Measurements from ENCODE around the gene CCDC198.

GRCh38 chr14:55580682-55581644 is 956 bp downstream of the KTN1 start:
- PRO-cap, 3 experiments, result peak in 2 of 3 experiments; most common plus-strand start chr14:55581227 (in 2); most common minus-strand start chr14:55580930 (in 2)
- RAMPAGE, long total RNA, 2 experiments, result no peak in any of the 2 experiments
- RRBS, result 2% methylated on average over 21 of the region's 58 CpGs

DNA sequence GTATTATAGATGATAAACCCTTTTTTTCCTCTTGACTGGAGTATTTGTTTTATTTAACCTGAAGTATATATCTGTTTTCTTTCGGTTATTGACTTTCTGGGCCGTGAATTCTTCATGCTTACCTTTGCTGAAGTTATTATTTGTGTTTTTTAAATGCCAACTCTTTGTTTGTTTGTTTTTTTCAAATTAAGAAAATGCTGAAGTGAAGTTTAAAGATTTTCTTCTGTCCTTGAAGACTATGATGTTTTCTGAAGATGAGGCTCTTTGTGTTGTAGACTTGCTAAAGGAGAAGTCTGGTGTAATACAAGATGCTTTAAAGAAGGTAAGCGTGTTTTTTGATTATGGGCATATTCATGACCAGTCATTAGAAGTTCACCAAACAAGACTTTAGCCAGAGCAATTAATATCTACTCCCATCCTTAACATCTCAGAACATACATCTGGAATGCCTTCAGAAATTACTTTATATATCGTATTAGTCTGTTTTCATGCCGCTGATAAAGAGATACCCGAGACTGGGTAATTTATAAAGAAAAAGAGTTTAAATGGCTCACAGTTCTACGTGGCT is 39.1 kb downstream of the KTN1 start:
- PRO-cap, 3 experiments, result no peak in any of the 3 experiments
- RAMPAGE, long total RNA, 2 experiments, result start-site peak on the plus strand in 1 of 2 experiments, centred at position 272 of the sequence, 151 reads per replicate
- RRBS, result no CpG with 5 or more reads among the region's 7 CpGs

GRCh38 chr14:55636315-55636818 is 56.4 kb downstream of the KTN1 start:
- PRO-cap, 3 experiments, result no peak in any of the 3 experiments
- RAMPAGE, long total RNA, 2 experiments, result no peak in any of the 2 experiments
- RRBS, result no CpG with 5 or more reads among the region's 1 CpG

DNA sequence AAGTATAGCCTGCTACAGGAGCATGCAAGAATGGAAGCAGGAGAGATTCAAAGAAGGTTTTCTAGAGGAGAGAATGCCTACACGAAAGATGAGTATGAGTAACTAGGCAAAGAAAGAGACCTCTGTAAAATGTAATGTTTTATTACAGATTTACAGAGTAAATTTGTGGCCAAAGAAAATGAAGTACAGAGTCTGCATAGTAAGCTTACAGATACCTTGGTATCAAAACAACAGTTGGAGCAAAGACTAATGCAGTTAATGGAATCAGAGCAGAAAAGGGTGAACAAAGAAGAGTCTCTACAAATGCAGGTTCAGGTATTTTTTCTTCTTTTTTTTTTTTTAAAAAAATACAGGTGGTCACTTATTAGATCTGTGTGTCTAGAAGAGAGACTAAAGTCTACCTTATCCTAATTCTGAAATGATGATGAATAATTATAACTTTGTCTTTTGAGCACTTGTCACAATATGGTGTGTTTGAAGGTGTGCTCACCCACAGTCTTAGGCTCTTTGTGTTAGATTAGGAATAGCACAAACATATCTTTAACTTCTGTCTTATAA is 57.1 kb downstream of the KTN1 start:
- PRO-cap, 3 experiments, result no peak in any of the 3 experiments
- RAMPAGE, long total RNA, 2 experiments, result start-site peak on the plus strand in 1 of 2 experiments, centred at position 234 of the sequence, 30 reads per replicate
- RRBS, result no CpG with 5 or more reads among the region's 1 CpG

- PRO-cap, 3 experiments, result no peak in any of the 3 experiments
- RAMPAGE, long total RNA, 2 experiments, result no peak in any of the 2 experiments
- RRBS, result no CpG with 5 or more reads among the region's 4 CpGs
Observed at GRCh38 chr14:55697416-55697855, 117.4 kb downstream of the KTN1 start.

DNA sequence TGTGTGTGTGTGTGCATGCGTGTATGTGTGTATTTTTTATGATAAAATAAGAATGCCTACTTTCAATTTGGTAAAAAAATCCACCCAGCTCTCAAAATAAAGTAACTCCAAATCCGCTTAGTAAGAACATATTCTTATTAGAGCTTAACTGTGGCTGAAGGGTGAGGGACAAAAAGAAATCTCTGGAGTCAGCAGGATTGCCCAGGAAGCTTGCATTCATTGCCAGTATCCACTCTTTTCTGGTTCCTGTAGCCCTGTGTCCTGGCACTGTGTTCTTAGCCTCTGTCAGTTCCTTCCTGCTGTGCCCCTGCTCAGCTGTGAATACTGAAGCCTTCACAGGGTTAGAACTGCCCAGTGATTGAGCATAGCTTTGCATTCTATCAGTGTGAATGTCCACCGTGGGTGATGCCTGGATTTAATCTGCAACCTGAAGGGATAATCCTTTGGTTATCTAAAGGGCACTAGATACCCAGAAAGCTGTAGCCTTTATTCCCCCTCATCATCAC is 266.9 kb upstream of the PELI2 start:
- PRO-cap, 3 experiments, result no peak in any of the 3 experiments
- RAMPAGE, long total RNA, 2 experiments, result no peak in any of the 2 experiments
- RRBS, result no CpG with 5 or more reads among the region's 3 CpGs

DNA sequence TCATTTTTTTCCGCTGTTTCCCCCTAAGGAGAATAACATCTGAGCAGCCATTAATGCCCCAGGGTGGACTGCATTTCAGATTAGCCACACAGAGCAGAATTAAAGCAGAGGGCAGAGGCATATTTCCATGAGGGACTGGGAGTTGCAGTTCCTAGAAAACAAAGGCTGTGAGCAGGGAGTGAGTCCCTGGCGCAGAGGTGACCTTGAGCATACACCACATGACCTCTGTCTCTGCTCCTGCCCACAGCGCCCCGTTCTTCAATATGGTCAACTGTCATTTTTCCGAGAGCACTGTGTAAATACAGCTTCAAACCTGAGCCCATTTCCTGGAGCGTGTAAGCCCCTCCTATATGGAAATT is 192.3 kb upstream of the PELI2 start:
- PRO-cap, 3 experiments, result peak in 2 of 3 experiments; most common minus-strand start position 137 of the sequence (in 2)
- RAMPAGE, long total RNA, 2 experiments, result no peak in any of the 2 experiments
- RRBS, result no CpG with 5 or more reads among the region's 6 CpGs

DNA sequence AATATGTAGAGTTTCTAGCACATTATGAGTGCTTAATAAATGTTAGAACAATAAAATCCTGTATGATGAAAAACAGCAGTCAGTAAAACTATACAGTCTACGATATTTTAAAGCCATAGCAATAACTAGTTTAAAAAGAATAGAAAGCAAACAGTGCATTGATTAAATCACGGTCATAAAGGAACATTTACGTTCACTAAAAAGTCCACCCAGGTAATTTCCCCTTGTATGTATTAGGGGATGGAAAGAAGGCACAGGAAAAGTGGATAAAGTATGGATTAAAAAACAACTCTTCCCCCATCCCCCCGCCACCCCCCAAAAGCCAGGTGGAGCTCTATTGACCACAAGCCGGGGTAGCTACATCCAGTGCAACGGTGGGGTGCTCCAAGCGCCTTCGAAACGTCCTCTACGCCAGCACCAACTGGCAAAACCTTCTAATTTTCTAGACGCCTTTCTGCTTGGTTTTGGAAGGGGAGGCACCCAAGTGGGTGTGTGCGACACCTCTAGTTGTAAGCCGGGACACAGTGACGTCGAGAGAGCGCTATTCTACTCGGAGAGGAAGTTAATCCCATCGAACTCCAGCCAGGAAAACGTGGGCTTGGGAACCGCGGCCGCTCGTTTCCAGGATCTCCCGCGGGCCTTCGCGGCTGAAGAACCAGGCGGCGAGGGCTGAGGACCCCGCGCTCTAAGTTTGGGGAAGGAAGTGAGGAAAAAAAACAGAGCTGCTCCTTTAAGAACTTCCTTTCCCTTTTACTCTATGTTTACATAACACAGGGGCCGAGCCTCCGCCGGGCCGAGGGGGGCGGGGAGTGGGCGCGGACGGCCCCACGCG is 617 bp upstream of the PELI2 start:
- PRO-cap, 3 experiments, result peak in 3 of 3 experiments; most common plus-strand start position 585 of the sequence (in 3); most common minus-strand start position 752 of the sequence (in 3)
- RAMPAGE, long total RNA, 2 experiments, result start-site peak on the plus strand in 1 of 2 experiments, centred at position 488 of the sequence, 34 reads per replicate
- RRBS, result 2% methylated on average over 8 of the region's 41 CpGs

- PRO-cap, 3 experiments, result no peak in any of the 3 experiments
- RAMPAGE, long total RNA, 2 experiments, result no peak in any of the 2 experiments
- RRBS, result no CpG with 5 or more reads among the region's 6 CpGs
Observed at GRCh38 chr14:56125888-56126475, 7.8 kb downstream of the PELI2 start.

DNA sequence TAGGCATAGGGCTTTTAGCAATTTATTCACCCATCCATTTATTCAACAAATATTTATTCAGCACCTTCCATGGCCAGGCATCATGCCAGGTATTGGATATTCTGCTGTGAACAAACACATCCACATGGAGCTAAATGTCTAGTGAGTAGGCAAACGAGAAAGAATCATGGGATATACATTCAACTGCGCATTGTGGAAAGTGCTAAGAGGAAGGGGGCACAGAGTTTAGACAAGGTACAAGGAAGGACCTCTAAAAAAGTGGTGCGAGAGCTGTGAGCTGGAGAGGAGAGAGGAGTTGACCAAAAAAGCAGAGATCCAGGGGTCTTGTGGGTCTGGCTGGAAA is 63.7 kb downstream of the PELI2 start:
- PRO-cap, 3 experiments, result no peak in any of the 3 experiments
- RAMPAGE, long total RNA, 2 experiments, result no peak in any of the 2 experiments
- RRBS, result no CpG with 5 or more reads among the region's 3 CpGs

GRCh38 chr14:56219761-56220755 is 101.8 kb downstream of the PELI2 start:
- PRO-cap, 3 experiments, result no peak in any of the 3 experiments
- RAMPAGE, long total RNA, 2 experiments, result no peak in any of the 2 experiments
- RRBS, result no CpG with 5 or more reads among the region's 8 CpGs

GRCh38 chr14:56279600-56280063 is 161.4 kb downstream of the PELI2 start:
- PRO-cap, 3 experiments, result no peak in any of the 3 experiments
- RAMPAGE, long total RNA, 2 experiments, result no peak in any of the 2 experiments
- RRBS, result no CpG with 5 or more reads among the region's 2 CpGs

DNA sequence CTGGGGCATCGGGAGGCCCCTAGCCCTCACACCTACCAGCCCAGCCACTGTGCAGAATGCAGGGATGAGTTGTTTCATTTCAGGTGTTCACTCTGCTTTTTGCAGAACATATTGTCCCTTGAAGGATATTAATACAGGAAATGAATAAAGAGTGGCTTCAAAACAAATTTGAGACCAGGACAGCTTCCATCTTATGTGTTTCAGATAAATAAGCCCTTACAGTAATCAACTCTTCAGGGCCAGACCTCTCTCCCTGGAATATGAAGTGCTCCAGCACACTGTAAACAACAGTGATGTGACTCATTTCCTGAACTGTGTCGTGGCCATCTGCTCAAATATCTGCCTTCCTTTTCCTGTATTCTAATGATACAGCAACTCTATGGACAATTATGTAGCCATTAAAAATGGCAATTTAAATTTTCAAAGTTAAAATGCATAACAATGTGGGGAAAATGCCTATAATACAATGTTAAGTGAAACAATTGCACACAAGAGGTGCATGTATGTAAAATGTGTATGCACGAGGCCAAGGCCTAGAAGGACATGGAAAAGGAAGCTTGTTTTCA is 215.4 kb downstream of the PELI2 start:
- PRO-cap, 3 experiments, result no peak in any of the 3 experiments
- RAMPAGE, long total RNA, 2 experiments, result no peak in any of the 2 experiments
- RRBS, result no CpG with 5 or more reads among the region's 3 CpGs

- PRO-cap, 3 experiments, result no peak in any of the 3 experiments
- RAMPAGE, long total RNA, 2 experiments, result no peak in any of the 2 experiments
- RRBS, result 3% methylated on average over 39 of the region's 101 CpGs
Observed at GRCh38 chr14:56808189-56809546, 1.6 kb downstream of the OTX2 start.

- PRO-cap, 3 experiments, result peak in 1 of 3 experiments; most common minus-strand start chr14:57112663 (in 1)
- RAMPAGE, long total RNA, 2 experiments, result no peak in any of the 2 experiments
- RRBS, result no CpG with 5 or more reads among the region's 36 CpGs
Observed at GRCh38 chr14:57111884-57112923, 156.5 kb downstream of the EXOC5 start.

GRCh38 chr14:57493432-57494155 is at the start of gene CCDC198:
CCDC198 (minus strand) TSS chr14:57493857.
- PRO-cap, 3 experiments, result no peak in any of the 3 experiments
- RAMPAGE, long total RNA, 2 experiments, result no peak in any of the 2 experiments
- RRBS, result no CpG with 5 or more reads among the region's 6 CpGs

DNA sequence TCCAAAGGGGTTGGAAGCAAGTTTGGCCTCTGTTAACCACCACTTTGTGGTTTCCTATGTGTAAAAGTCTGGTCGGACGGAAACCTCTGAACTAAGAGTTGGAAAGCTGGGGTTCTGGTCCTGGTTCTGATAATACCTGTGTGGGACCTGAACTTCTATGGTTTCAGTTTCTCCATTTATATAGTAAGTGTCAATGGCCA is 161.8 kb downstream of the SLC35F4 start:
- PRO-cap, 3 experiments, result peak in 1 of 3 experiments; most common plus-strand start position 69 of the sequence (in 1)
- RAMPAGE, long total RNA, 2 experiments, result no peak in any of the 2 experiments
- RRBS, result no CpG with 5 or more reads among the region's 2 CpGs

DNA sequence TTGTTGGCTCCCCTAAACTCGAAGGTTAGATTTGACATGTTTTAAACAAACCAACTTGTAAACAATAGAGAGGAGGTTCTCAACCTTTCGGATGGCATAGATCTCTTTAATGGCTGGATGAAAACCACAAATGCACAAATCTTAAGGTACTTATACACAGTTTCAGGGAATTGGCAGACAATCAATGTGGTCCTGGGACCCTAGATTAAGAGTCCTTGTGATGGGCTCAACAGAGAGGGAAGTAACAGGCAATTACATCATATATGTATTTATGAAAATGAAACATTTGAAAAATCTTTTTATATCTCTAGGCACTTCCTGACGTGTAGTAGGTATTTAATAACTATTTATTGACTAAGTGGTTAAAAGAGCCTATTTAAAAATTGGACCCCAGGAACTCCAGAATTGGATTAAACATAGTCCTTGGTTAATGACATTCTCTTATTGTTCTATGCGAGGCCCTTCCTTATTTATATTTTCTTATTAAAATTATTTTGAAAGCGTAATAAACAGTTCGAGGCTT is 928 bp downstream of the ACTR10 start:
- PRO-cap, 3 experiments, result no peak in any of the 3 experiments
- RAMPAGE, long total RNA, 2 experiments, result no peak in any of the 2 experiments
- RRBS, result no CpG with 5 or more reads among the region's 6 CpGs

DNA sequence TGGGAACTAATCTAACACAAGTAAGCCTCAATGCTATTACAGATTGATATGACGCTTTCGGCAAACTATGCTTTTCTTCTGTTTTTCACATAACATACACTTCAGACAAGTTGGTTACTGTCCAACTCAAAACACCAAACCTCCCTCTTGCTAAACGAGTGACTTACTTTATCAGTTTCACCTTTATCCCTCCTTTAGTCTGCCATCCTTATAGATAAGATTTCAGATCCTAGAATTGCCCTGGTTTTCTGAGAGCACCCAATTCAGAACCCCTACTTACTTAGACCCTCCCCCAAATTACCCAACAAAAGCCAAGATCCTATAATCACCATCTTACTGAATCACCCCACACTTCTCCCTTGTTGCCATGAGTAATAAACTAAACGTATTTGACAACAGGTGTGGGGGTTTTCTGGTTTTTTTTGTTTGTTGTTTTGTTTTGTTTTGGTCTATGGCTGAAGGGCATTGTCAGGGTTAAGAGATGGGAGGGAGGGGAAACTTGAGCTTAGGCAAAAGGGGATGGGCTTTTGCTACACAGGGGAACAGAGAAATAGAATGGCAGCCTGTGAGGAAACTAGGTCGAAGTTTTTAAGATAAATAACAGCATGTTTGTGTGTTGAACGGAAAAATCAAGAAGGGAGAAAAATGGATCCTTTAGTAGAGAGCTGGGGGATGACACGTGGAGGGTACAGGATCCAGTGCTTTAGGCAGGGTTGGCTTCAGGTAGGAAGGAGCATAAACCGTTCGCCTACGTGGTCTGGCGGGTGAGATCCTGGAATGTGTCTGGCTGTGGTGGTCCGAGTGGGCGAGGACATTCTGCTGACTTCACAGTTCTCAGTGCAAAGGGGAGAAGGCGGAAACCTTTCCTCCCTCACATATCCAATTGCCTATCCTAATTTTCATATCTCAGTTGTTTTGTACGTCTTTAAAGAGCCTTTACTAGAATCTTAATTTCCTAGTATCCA is 6.0 kb upstream of the PSMA3 start:
- PRO-cap, 3 experiments, result peak in 3 of 3 experiments; most common plus-strand start position 537 of the sequence (in 3); most common minus-strand start position 774 of the sequence (in 3)
- RAMPAGE, long total RNA, 2 experiments, result no peak in any of the 2 experiments
- RRBS, result no CpG with 5 or more reads among the region's 15 CpGs

DNA sequence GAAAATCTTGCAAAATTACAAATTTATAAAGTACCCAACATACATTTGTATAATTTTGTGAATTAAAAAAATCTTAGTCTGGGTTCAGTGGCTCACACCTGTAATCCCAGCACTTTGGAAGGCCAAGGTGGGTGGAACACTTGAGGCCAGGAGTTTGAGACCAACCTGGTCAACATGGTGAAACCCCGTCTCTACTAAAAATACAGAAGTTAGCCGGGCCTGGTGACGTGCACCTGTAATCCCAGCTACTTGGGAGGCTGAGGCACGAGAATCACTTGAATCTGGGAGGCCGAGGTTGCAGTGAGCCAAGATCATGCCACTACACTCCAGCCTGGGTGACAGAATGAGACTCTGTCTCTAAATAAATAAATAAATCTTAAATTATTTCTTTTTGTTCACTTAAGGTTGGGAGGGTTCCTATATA is 16.4 kb downstream of the ARID4A start:
- PRO-cap, 3 experiments, result no peak in any of the 3 experiments
- RAMPAGE, long total RNA, 2 experiments, result no peak in any of the 2 experiments
- RRBS, result no CpG with 5 or more reads among the region's 5 CpGs

All from testis (tissue), 5 donors.